Amniotic epithelial cell (primary cell): ENCODE measurements around a stretch of chr7.

DNA sequence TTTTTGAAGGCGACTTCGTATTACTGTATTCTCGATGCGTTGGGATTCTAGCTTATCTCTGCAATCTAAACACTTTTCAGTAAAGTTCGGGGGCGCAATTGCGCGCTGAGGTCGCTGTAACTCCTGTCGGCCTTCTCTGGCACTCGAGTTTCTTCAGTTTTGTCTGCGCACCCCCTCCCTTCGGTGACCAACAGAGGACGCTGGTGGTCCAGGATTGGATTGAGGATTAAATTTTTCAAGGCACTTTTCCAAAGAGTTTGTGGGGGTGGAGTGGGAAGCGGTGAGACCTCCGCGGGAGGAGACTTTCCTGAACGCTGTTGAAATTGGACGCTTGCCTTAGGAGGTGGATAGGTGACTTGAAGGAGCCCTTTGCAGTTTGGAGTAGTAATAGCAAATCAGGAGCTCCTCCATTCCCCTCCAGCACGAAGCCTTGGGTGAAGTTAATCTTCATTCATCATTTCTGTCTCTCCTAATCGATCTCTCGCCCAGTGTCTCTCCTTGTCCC, 1.1 kb upstream of the IGFBP3 start:
- RRBS, result no CpG with 5 or more reads among the region's 22 CpGs

DNA sequence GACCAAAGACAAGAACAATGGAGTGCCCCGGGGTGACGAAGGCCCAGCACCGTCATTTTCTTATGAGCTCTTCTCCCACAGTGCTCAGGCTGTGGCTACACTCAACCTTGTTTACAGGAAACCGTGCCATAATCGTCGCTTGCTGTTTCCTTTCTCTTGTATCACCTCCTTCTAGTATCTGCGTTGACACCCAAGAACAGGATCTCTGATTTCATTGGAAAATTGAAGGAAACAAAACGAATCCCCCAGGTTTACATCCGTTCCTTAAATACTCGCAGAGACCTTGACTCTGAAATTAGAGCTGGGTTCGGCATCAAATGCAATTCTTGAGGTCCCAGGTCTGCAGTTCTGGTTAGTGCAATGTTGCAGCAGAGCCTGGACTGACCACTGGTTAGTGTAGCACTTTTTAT, 1.8 kb upstream of the IGFBP3 start:
- RRBS, result no CpG with 5 or more reads among the region's 11 CpGs

DNA sequence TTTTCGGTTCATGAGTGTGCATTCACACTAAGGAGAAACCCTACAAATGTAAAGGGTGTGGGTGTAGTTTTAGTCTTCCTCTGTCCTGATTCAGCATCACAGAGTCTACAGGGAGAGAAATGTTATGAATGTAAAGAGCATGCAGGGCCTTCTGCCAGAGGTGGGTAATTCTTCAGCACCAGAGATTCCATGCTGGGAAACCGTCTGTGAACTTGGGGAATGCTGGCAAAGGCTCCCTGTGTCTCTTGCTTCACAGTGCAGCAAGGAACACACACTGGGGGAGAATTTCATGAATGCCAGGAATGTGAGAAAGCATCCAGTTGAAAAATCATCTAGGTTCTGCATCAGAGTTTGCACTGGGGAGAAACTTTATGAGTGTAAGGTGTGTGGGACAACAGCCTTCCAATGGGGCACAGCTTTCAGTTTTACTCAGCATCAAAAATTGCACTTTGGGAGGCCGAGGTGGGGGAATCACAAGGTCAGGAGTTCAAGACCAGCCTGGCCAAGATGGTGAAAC, 224.3 kb upstream of the IGFBP3 start:
- RRBS, result no CpG with 5 or more reads among the region's 3 CpGs

DNA sequence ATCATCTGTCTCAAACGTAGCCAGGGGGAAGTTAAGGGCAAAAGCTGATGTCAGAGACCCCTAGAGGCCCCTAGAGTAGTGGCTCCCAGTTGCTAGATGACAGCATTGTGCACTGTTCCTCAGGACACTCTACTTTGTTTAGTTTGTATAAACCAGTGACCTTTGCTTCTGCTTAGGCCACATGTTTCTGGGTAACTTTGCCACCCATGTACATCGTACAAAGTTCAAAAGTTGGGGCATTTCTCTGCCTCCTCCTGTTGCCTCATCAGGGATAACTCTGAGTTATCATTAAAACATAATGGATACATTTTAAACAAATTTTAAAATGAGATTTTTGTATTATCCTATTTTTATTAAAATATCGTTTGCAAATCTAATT, 233.4 kb upstream of the IGFBP3 start:
- RRBS, result no CpG with 5 or more reads among the region's 3 CpGs

DNA sequence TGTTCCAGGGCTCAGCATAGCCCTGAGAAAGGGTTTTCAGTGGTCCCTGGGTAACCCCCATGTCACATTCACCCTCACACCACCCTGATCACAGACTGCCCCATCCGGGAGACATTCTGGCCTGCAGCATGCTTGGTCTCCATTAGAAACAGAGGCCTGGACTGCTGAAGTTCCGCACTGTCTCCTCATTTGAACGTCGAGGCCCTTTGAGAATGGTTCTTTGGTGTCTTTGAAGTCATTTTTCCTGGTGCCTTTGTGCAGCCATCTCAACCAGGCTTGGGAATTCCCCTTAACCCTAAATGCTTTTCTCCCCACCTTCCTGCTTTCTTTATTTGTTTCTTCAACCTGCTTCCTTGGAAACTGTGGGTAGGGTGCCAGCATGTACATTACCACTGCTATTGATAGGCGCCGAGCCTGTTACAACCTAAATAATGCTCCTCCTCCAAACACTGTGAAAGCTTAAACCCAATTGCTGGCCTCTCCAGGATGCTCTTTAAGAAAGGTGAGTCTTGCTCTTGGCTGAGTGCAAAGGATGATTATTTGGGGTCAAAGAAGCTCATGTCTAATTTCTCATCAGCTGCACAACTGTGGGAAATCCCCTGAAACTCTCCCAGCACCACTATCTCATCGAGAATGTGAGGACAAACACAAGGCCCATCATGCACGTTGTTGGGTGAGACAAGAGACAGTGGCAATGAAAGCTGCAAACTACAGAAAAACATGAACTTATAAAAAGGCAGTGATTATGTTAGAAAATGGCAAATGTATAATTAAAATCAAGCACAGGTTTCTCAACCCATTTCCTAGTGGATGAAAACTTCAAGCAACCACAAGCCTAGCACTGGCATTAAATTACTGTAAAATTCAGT, 285.4 kb upstream of the IGFBP3 start:
- RRBS, result no CpG with 5 or more reads among the region's 8 CpGs

GRCh38 chr7:46568955-46569743, 648.1 kb upstream of the IGFBP3 start:
- RRBS, result no CpG with 5 or more reads among the region's 7 CpGs

GRCh38 chr7:47218724-47219441, 363.0 kb downstream of the TNS3 start:
- RRBS, result no CpG with 5 or more reads among the region's 6 CpGs

- RRBS, result no CpG with 5 or more reads among the region's 10 CpGs
These were observed 315.0 kb downstream of the TNS3 start for GRCh38 chr7:47266794-47267365.

DNA sequence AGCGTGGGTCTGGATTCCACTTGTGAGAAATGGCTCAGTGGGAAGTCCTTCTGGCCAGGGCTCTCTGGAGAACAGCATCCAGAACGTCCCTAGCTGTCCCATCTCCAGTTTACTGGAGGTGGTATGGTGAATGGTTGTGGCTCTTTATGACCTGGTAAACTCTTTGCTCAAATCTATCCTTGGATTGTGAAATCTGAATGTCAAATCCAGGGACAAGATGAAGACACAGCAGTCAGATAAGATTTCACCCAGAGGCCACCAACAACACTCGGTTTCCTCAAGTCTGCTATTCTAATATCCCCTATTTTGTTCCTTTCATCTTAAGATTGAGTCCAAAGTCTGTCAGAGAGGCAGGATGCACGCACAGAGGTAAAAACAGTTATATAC, 287.0 kb downstream of the TNS3 start:
- RRBS, result no CpG with 5 or more reads among the region's 4 CpGs

- RRBS, result no CpG with 5 or more reads among the region's 16 CpGs
These were observed 267.1 kb downstream of the TNS3 start for GRCh38 chr7:47314736-47315314.

DNA sequence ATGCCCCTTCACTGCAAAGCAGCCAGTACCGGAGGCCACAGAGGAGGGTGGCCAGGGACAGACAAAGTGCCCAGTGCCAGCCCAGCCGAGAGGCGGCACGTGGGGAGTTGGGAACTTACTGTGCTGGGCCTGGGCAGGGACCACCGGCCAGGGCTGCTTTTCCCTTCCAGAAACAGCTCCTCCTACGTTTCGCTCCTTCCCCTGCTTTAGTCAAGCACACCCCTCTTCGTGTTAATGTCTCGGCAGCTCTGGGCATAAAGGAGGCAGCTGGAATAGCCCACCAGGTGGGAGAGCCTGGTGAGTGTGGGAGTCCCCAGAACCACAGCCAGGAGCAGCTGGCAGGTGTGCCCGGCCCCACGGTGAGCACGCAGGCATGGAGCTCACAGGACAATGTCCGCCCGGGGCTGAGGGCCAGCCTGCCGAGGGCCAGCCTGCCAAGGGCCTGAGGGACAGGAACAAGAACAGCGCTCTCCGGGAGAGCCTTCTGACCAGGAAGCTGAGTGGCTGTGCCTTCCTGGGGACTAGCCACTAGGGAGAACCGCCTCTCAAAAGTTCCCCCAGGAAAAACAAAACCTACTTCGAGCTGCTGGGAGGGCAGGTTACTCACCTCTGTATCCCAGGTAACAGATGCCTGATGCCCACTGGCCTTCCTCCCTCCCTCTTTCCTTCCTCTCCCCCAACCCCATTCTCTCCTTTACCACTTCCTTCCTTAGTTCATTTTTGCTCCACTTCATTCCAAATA, 128.9 kb downstream of the TNS3 start:
- RRBS, result 61% methylated on average over 8 of the region's 19 CpGs

DNA sequence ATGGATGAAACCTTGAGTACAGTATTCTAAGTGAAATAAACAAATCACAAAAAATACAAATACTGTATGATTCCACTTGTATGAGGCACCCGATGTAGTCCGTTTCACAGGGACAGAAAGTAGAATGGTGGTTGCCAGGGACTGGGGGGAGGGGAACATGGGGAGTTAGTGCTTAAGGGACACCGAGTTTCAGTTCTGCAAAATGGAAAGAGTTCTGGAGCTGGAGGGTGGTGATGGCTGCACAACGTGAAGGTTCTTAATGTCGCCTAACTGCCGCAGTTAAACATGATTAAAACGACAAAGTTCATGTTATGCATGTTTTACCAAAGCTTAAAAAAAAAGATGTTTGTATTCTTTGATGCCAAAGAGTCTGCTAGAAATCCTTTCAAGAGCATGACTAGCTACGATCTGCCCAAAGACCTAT, 7.2 kb downstream of the TNS3 start:
- RRBS, result no CpG with 5 or more reads among the region's 8 CpGs

DNA sequence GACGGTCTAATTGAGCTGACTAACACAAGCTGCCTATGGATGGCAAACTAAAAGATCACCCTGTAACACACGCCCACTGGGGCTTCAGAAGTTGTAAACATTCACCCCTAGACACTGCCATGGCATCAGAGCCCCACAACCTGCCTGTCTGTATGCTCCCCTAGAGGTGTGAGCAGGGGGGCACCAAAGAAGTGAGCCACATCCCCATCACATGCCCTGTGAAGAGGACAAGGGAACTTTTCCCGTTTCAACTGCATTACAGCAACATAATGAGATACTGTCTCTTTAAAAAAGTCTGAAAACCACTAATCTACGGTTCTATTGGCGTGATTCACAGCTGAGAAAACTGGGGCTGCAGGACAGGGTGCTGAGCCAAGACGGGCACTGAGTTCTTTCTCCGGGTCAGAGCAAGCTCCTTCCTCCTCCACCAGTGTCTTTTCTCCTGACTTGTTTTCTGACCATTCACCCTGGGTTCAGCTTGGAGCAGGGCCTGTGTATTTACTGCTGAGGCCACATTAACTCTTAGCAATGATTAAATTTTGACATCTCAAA, 18.8 kb upstream of the TNS3 start:
- RRBS, result no CpG with 5 or more reads among the region's 7 CpGs

DNA sequence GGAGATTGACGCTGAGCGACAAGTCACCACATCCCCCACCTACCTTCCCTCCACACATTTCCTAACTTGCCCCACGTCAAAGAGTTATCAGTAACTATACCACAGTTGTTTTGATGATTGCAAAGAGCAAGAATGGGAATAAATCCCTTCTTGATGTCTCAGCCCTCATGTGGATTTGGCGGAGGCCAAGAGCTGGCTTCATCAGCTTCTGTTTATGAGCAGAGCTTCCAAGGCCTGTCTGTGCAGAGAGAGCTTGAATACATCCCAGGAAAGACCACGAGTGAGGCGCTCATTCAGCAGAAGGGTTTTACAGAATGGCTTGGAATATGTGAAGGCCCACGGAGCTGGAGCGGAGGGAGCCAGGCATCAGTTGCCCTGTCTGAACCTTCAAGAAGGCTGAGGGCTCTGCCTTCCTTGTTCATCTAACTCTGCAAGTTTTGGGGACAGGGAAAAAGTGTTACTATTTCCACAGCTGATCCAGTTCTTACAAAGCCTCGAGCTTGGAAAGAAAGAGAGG, 28.2 kb upstream of the TNS3 start:
- RRBS, result no CpG with 5 or more reads among the region's 9 CpGs

DNA sequence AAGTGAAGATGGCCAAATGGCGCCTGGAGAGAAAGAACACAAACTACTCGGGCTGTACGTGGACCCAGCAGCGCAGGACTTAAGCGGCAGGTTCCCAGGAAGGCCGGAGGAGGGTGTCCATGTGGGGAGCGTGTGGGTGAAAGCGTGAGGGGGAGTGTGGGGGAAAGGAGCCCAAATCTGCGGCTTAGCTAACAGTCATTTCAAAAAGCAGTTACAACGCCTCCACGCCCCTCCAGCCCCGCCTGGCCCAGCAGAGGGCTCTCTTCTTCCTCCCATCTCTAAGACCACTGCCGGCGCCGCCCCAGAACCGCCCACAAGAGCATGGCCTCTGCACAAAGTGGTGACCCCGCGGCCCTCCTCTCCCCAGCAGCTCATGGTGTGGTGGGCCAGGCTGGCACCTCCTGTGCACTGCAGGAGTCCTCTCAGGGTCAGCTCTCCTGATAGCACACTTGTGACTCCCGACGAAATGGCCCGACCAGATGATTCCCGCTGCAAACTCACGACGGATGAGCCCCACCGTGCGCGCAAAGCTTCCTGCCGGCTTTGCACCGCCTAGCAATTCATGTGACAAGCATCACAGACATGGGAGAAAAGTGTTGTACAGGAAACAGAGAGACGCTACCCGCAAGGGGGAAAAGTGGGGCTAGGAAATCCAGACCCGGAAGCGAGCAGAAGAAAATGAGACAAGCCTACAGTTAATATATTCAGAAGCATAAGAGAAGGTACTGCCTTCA, 12.4 kb upstream of the HUS1 start:
- RRBS, result no CpG with 5 or more reads among the region's 33 CpGs

GRCh38 chr7:50096344-50096543, 561 bp downstream of the SPATA48 start:
- RRBS, result no CpG with 5 or more reads among the region's 2 CpGs

GRCh38 chr7:50312621-50313347, 8.3 kb downstream of the IKZF1 start:
- RRBS, result no CpG with 5 or more reads among the region's 4 CpGs

GRCh38 chr7:50316104-50316701, 11.7 kb downstream of the IKZF1 start:
- RRBS, result no CpG with 5 or more reads among the region's 11 CpGs

- RRBS, result no CpG with 5 or more reads among the region's 11 CpGs
These were observed 25.5 kb downstream of the IKZF1 start for GRCh38 chr7:50329849-50330598.

DNA sequence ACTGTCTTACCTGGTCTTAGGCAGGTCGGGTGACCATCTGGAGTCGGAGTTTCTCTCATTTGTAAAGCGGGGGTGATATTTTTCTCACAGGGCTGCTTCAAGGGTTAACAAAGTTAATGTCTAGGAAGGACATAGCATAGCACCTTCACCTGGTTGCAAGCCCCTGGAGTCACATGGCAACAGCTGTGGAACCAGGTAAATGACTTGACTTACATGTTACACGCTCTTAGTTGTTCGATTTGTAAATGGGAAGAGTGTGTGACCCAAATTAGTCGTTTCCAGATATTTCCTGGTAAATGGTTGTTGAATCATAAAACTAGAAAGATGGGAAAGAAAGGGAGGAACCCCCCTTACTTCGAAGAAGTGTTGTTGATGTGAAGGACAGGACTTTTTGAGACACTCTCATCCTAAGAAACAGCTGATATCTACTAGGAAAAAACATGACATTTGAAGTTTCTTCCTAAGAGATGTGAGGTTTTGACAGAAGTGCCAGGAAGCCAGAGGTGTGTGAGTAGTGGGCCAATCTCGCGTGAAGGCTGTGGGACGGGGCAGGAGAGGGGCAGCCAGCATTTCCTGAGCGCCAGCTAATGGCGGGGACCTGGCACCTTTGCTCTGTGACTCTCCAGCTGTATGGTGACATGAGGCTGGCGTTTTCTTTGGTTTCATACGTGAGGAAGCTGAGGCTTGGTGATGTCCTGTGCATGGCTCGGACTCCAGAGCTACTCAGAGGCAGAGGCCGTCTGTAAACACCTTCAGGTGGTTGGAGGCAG, 53.5 kb downstream of the IKZF1 start:
- RRBS, result no CpG with 5 or more reads among the region's 16 CpGs